ENCODE data around the gene ZNF337.

DNA sequence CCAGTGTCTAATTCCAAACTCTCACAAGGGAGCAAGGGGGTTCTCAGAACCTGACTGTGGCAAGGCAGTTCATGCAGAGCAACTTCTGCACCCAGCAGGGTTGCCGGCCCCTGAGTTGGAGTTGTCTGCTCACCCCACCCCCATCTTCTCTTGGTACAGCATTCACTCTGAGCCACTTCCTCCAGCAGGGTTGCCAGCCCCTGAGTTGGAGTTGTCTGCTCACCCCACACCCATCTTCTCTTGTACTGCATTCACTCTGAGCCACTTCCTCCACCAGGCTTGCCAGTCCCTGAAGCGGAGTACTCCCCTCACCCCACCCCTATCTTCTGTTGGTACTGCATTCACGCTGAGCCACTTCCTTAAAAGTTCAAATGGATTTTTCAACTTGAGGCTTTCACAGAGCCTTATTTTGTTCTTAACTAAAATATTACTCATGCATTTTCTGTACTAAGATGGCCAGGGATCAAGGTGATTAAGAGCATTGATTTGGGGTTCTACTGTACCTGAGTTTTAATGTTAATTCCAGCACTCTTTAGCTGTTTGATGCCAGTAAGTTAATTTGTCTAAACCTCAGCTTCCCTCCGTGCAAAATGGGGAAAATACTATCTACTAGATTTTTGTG, 79.7 kb upstream of the SYNDIG1 start:
- RRBS = no CpG with 5 or more reads among the region's 4 CpGs

DNA sequence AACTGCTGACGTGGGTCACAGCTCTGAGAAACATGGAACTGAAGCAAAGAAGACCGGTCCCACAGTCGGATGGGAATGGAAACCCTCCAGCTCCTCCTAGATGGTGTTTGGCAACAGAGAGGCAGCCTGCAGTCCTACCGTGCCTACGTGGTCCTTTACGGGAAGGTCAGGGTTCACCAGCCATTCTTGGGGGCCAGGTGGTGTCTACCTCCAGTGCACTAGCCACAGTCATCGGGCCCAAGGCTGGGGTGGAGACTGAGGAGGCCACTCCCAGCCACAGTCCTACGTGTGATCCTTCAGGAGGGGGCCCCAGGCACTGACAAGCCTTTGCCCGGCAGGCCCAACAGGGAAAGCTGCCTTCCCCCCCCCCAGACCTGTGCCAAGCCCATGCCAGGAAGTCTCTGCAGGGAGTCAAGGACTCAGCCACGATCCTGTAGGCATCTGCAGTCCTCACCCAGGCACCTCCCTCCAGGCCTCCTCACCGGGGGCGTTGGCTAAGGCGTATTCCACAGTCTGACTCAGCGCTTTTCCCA, 203.1 kb upstream of the CST7 start:
- RRBS = no CpG with 5 or more reads among the region's 14 CpGs

- RRBS = no CpG with 5 or more reads among the region's 16 CpGs
These were observed 3.5 kb downstream of the CST7 start for GRCh38 chr20:24952272-24953283.

- RRBS = no CpG with 5 or more reads among the region's 2 CpGs
These were observed 6.0 kb downstream of the CST7 start for GRCh38 chr20:24955073-24955443.

- RRBS = no CpG with 5 or more reads among the region's 11 CpGs
These were observed 8.6 kb downstream of the APMAP start for GRCh38 chr20:24983733-24984557.

- RRBS = no CpG with 5 or more reads among the region's 6 CpGs
These were observed 4.1 kb downstream of the APMAP start for GRCh38 chr20:24988437-24988944.

GRCh38 chr20:24991814-24992547, 570 bp downstream of the APMAP start:
- RRBS = 2% methylated on average over 7 of the region's 43 CpGs

DNA sequence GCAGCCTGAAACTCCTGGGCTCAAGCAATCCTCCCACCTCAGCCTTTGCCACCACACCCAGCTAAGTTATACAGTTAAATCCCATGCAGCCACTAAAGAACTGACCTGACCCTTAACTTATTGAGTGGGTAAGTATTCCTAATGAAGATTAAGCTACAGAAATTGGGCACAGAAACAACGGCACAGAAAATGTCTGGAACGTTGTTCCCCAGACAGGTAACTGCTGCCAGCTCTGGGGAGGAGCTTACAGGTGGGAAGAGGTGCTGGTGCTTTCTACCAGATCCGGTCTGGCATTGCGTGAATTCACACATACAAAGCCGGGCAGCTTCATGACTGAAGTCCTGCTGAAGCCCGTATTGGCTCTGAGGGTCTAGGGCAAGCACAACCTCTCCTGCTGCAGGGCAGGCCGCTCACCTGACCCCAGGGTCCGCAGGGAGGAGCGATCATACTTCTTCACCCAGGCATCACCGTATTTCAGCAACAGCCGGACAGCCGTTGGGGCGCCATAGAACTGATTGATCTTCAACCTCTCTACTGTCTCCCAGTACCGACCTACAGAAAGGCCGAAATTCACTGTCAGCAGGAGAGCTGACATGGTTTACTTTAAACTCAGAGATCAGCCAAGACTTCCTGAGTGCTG, 27.2 kb upstream of the APMAP start:
- RRBS = no CpG with 5 or more reads among the region's 15 CpGs

- RRBS = no CpG with 5 or more reads among the region's 16 CpGs
These were observed 30.3 kb upstream of the APMAP start for GRCh38 chr20:25022647-25023367.

DNA sequence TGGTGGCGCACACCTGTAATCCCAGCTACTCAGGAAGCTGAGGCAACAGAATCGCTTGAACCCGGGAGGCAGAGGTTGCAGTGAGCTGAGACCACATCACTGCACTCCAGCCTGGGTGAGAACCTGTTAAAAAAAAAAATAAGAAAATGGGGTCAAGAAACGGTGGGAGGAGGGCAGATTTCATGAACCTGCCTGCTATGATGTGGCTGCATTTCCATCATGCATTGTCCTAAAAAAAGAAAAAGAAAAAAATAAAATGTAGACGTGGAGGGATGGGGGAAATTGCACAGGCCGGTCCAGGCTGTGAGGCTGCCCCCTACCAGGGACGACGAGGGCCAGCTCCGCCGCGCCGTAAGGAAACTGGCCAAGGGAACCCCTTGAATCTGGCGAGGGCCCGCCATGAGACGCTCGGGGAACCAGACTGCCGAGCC, 431 bp upstream of the ENTPD6 start:
- RRBS = no CpG with 5 or more reads among the region's 17 CpGs

- RRBS = no CpG with 5 or more reads among the region's 7 CpGs
These were observed 70.7 kb downstream of the PYGB start for GRCh38 chr20:25318545-25319046.

DNA sequence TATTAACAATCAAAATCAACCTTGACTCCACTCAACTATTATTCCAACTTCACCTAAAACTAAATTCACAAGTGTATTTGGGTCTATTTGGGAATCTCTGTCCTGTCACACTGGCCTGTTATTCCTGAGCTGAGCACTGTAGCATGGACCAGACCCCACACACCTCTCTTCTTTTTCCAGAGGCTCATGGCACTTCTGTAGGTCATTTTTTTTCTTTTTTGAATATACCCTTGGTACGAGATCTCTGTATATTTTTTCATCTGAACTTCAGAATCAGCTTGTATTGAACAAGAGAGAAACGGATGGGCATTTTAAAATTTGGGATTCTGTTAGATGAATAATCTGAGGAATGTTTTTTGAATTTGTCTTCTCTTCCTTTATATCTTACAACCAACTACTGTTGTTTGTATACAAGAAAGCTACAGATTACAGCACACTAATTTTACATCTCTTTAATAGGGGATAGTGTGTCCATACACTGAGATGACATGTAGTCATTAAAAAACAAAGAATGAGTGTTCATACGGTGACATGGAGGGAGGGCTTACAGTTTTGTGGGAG, 23.8 kb downstream of the ABHD12 start:
- RRBS = no CpG with 5 or more reads among the region's 3 CpGs

GRCh38 chr20:25378609-25379547, 11.8 kb downstream of the ABHD12 start:
- RRBS = no CpG with 5 or more reads among the region's 13 CpGs

GRCh38 chr20:25389191-25389630, 1.4 kb downstream of the ABHD12 start:
- RRBS = no CpG with 5 or more reads among the region's 9 CpGs

DNA sequence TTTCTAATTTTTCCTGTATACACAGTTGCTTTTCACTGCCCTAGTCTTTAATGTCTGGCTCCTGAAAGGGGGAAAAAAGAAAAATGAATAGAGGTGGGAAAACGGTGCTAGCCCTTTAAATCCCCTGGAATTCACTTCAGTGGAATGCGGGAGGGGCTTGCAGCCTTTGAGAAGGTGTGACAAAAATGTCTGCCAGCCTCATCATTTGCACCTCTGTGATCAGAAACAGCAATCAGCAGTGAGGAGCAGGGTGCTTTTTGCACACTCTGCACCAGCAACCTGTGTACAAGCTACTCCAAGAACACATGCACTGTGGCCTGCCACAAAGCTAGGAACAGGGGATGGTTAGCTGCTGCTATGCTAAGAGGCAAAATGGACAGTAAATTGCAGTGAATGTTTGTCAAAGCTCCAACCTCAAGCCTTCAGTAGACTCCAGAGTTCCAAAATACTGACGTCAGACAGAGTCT, 29.6 kb downstream of the GINS1 start:
- RRBS = no CpG with 5 or more reads among the region's 3 CpGs

DNA sequence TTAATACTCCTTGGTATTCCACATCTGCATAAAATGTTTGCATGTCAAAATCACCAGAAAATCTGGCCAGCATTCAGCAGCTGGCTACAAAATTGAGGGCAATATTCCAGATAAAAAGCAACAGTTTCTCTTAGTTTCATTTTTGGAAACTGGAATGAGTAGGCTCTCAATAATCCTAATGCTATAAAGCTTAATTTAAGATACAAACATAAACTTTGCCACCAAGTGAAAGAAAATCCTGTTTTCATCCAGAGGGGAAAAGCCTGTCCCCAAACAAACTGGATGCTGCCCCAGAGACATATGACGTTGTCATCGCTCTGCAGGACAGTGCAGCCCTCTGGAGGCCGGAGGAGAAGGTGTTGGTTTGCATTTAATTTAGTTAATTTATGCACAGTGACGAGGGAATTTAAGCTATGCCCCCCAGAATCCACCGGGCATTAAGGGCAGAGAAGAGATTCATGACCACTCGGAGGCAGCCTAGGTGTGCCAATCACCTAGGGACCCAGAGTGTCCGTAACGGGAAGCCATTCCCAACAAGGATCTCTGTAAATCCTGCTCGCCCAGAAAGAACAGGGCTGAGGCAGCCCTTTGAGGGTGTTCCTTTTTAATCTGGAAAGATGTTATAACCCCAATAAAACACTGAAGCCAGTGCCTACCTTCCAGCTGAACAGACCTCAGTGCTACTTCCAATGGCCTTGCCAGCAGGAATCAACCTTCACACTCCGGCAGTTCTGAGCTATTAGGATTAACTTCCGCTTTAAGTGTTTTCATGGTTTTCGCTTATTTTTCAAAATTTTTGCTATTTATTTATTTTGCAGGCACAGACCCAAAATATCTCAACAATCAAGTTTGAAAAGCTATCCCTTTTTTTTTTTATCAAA, 45.0 kb downstream of the NINL start:
- RRBS = 3% methylated on average over 1 of the region's 12 CpGs

- RRBS = no CpG with 5 or more reads among the region's 5 CpGs
These were observed 42.0 kb downstream of the NINL start for GRCh38 chr20:25543321-25543707.

DNA sequence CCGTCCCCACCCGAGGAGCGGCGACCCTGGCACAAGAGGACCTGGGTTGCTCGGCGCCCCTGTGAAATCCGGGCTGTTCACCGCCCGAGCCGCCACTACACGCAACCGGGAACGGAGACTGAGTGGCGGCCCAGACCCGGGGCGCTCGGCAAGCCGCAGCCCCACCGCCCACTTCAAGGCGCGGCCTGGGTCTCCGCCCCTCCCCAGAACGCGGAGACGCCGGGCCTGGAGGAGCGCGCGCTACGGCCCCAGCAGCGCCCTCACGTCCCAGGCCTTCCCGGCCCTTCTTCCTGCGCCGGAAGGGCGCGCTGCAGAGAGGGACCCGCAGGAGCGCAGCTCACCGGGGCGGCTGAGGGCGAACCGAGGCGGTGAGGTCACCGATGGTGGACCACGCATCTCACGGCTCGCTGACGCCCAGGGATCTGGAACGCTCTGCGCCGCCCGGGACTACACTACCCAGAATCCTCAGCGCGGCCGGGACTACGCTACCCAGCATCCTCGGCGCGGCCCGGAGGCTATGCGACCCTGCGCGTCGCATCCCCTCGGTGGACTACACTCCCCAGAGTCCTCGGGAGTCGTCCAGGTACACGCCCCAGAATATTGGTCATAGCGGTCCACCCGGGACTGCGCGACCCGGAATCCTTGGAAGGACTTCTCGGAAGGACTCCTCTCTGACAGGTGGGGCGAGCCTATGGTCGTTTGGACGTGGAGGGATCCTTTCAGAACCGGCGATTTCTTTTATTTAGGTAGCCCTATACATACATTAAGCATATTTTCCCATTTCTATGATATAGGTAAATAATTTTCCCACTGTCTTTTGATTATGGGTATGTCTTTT, at the start of gene ZNF337:
ZNF337 (minus strand) TSS at position 436 of the 838 bp plus-strand sequence.
- RRBS = 1% methylated on average over 33 of the region's 80 CpGs

DNA sequence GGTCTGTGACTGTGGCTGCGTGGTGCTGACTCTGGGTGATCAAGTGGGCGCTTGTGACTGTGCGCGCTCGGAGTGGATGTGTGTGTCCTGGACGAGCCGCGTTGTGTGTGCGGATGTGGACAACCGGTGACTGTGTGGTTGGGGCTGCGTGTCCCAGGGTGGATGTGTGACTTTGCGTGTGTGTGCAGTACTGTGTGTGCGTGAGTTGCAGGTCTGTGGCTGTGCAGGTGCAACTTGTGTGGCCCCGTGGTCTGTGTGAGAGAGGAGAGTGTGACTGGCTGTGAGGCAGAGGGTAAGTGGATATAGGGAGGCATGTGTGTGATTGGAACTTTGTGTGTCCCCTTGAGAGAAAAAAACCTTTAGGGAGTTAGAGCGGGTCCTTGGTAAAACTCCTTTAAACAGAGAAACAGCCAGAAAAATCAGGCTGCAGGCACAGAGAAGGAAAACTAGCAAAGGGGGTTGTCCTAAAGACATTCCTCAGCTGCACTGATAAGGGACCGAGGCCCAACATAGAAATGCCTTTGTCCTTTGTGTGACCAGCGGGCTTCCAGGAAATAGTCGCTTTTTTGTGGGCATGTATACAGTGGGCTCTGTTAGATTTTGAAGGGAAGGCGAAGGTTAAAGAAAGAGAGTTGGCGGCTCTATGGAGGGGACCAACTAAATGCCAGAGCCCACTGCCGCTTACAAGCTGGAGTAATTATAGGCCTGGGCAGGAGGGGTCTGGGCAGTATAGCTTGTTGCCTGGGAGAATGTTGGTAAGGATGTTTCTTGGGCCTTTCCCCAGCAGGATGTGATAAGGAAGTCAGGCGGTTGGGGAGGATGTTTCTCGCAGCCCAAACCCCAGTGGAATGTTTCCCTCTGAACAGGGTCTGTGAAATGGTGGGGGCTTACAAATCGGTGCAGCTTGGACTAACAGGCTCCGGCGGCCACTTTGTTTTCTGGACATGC, 313.6 kb upstream of the ZNF337 start:
- RRBS = no CpG with 5 or more reads among the region's 26 CpGs

DNA sequence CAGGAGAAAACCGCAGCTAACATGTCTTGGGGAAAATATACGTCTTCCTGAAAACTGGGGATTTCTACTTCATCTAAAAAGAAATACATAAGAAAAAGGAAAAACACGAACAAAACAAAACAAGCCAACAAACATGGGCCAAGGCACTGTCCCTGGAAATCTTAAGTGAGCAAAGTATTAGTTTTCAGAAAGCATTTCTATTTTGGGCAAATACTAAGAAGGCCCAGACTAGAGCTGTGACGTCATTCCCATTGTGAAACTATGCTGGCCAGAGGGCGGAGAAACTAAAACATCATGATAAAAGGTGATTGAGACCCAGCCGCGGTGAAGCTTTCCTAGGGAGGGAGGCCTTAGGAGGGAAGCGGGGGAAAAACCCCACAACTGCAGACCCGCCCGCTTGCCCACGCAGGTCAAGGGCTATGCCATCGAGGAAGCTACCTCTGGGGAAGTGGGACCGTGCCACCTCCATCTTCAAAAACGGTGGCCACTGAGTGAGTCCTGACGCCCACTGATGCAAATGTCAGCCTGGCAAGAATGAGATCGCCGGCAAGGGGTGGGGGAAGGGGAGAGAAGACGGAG, 1504.8 kb upstream of the DEFB115 start:
- RRBS = no CpG with 5 or more reads among the region's 18 CpGs